ENCODE measurements around a stretch of chr9.

DNA sequence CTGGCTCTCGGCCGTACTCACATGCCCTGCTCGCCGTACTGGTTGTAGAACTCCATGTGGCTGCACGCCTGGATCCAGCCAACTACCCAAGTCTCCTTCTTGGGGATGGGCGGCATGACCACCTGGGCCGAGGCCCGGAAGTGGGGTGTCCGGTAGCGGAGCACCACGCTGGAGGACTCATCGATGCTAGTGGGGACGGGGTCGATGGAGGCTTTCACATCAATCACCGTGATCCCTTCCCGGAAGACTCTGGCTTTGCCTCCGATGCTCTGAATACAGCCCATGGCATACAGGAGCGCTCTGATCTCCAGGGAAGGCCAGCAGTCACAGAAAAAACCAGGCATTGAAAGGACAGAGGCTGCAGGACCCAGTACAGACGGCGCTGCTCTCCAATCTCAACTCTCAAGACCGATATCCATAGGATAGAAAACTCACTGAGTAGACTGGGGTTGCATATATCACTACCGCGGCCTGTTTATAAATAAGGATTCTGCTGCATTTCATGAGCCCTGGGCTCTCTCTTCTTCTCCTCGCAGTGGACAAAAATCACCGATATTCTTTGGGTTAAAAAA is 388 bp downstream of the FAM78A start:
- PRO-cap, result no peak

- PRO-cap, result no peak
Measured at GRCh38 chr9:131280051-131280491, 3.8 kb upstream of the FAM78A start.

DNA sequence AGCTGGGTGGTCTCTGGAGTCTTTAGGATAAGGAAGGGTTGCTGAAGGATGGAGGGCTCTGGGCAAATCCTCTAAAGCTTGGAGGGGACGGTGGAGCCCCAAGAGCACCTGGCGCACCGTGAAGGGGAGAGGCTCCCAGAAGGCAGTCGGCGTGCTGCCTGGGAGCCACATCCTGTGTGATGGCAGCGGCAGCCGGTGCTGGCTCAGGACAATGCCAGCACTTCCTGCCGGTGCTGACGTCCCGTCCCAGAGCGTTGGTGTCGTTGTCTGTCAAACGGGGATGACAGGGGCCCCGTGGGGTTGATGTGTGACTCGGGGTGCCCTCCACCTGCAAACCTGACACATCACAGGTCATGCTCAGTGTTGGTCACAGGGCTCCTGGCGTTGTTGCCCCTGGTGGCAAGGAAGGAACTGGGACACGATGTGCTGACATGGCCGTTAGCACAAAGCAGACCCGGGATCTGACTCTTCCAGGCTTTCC is 21.2 kb downstream of the PLPP7 start:
- PRO-cap, result no peak

- PRO-cap, result no peak
Measured at GRCh38 chr9:131400254-131401118, 6.6 kb downstream of the PRRC2B start.

- PRO-cap, result no peak
Measured at GRCh38 chr9:131491210-131491419, 11.6 kb upstream of the POMT1 start.

- PRO-cap, result no peak
Measured at GRCh38 chr9:131555989-131556476, 10.7 kb downstream of the PRRT1B start.

DNA sequence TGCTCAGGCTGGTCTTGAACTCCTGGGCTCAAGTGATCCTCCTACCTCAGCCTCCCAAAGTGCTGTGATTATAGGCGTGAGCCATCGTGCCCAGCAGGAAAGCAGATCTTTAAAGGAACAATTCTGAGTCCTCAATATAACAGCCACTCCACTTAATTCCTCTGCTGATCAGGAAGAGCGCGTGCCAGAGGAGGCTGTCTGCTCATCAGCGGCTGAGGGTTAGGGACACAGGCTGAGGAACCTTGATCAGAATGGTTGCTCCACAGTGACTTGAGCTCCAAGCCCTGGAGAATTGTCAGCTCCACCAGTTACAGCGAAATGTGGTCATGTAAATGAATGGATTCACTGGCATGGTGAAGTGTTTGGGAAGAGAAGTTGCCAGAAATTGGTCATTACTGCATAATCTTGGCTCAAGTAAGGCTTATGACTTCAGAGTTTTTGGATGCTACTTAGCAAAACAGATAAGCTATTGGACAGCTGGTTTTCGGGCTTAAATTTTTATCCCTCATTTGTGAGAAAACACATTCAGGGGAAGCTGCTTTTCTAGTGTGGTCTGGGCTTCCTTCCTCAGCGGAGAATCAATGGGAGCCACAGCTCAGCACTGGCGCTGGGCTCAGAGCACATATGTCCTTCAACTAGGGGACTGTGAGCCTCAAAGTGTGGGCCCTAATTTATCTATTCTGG is 64.9 kb downstream of the PRRT1B start:
- PRO-cap, result no peak

- PRO-cap, result no peak
Measured at GRCh38 chr9:131612971-131613273, 67.6 kb downstream of the PRRT1B start.

DNA sequence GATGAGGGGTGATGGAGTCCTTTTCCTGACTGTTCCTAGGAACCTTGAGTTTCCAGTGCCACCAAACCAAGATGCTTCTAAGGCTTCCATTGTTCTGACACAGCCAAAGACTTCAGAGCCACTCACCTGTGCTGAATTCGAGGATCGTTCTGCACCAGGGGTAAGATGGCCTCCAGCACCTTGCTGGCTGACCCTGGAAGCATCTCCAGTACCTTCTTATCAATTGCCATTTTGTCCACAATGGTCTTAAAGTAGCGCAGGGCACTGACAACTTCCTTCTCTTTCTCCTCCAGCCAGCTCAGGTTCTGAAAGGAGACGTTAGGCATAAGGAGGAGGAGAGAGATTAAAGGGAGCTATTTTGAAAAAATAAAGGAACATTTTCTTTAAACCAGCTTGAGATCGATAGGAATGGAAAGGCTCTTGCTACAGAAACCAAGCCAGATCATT is 96.7 kb downstream of the RAPGEF1 start:
- PRO-cap, result no peak

- PRO-cap, result no peak
Measured at GRCh38 chr9:131650653-131651326, 89.1 kb downstream of the RAPGEF1 start.

- PRO-cap, result no peak
Measured at GRCh38 chr9:131662727-131663637, 76.9 kb downstream of the RAPGEF1 start.

DNA sequence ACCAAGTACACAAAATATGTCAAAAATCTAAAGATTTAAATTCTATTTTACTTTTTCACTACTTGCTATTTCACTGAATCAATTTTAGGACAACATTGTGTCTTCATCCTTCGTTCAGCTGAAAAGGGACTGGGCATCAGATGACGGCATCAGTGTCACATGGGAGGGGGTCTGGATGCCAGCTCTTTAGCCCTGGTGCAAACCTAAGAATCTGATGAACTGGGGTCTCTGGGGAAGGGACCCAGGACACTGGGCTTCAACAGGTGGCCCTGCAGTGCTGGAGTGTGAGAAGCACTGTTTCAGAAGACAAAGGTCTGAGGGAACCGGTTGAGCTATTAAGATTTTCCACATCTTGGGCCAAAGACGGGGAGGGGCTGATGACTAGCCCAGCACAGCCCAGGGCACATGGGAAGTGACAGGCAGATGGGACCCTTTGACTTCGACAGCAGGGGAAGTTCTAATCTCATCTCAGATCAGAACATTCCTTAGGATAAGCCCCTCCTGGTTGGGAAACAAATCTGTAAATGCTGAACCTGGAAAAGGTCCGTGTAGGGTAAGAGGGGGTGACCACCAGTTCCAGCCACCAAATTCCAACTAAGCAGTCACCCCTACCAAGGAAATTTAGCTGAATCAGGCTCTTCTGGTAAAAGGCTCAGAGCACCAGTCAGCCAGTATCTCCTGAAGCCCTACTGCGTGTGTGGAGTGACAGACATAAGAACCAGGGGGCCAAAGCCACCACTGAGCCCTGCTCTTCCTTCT is 67.4 kb downstream of the RAPGEF1 start:
- PRO-cap, result no peak

GRCh38 chr9:132059142-132059831 is 20.4 kb downstream of the MED27 start:
- PRO-cap, result no peak

DNA sequence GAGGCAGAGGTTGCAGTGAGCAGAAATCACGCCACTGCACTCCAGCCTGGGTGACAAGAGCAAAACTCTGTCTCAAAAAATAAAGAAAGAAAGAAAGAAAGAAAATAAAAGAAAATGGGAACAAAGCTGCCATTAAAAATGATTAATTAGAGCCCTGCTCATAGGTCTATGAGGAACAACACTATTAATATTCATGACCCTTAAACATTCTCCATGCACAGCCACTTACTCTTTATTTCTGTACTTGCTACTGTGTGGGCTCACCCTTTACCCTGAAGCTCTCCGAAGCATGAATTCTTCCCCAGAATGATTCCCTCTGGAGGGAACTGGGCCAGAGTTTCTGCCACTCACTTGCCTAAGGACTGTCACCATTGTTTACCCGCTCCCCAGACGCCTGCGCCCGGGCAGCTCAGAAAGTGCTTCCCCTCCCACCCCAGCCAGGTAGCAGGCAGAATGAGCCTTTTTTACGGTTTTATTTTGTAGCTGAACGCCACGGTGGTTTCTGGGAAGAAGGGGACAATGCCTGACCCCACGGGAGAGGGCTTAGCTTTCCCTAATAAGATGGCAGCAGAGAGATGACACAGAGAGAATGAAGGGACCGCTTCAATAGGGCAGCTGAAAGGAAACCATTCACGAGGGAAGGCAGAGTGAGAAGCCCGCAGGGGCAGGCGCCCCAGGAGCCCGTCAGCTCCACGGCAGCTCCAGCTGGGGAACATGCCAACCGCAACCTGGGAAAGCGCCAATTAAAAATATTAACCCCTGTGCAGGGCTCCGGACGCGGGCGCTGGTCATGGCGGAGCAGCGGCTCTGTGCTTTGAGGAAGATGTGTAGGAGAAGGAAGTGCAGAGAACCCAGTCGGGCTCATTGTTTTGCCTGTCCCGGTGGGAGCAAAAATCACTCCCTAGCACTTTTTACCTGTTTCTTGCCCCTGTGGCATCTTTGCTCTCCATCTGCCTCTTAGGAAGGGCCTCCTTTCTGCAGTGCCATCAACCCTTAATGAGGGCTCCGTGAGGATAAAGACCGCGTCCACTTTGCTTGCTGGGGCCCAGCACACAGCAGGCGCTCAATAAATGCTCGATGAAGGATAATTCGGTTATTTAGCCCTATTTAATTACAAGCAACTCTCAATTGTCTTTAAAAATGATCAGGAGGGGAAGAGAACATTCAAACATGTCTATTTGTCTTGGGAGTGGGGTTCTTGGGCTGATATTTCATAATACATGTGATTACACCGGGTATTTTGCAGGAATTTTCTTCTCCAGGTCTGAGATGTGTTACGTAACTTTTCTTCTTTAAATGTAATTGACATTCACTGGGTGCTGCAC is 20.3 kb upstream of the NTNG2 start:
- PRO-cap, result no peak

DNA sequence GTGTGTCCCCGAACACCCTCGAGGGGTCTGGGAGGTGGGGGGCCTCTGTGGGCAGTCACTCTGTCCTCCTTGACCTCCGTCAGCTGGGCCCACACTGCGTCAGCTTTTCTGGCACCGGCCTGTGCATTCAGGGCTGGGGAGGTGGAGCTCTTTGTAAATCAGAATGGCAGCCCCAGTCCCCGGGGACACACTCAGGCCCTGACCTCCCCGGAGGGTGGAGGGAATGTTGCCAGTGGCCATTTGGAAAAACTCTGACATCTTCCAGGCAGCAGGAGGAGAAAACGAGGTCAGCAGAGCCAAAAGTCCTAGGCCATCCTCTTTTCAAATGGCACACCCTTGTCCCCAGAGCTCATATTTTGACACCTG is 83.3 kb downstream of the NTNG2 start:
- PRO-cap, result no peak

DNA sequence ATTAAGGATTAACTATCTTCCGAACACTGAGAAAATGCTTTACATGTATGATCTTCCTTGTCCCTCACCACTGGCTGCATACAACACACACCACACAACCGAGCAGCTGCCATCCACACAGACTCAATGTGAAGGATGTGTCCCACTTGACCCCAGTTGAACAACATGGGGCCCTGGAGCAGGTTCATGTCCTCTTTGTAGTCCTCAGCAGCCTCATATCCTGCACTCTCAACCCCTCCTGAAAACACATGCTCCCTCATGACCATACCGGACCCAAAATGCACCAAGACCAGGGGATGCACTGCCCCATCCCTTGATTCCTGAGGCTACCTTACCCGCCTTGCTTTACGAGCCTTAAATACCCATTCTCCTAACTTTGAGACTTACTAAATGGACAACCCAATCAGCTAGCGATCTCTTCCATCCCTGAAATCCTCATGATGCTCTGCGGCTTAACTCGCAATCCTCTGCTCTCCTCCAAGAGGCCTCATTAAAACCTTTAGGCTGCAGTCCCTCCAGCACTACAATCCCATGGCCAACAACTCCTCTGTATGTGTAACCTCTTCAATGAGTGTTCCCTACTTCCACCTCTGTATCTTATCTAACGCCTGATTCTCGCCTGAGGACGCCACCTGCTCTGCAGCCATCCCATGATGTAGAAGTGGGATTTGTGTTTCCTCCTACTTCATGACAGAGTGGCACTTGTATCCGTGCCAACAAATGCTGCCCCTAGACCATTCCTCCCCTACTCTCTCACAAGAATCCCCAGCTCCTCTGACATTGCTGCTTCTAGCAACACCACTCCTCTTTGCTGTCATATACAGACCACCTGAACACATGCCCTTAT is 78.8 kb downstream of the SETX start:
- PRO-cap, result no peak

DNA sequence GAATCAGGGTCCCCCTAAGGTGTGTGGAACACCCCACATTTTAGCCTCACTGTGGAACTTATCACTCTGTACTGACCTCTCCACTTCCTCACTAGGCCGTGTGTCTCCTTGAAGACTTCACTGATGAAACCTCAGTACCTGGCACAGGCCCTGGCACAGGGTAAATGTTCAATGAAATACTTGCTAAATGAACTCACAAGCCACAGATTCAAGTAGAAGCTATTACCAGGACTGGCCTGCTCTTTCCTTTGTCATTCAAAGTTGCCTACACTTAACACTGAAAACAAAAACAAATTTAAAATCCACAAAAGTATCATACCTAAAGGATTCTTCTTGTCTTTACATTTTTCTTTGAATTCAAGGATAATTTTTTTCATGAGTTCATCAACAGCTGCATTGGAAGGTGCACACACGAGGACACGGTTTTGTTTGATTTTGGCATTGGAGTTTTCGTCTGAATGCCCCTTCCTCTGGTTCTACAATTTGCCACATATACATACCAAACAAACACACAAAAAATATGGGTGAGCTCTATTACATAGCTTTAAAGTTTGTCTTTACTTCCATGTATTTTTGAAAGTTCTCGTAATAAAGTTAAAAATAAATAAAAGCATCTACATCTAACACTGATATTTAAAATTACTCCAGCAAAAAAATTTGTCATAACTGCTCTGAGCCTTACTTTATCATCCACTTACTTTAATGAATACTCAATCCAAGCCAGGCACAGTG is 59.1 kb downstream of the SETX start:
- PRO-cap, result no peak

DNA sequence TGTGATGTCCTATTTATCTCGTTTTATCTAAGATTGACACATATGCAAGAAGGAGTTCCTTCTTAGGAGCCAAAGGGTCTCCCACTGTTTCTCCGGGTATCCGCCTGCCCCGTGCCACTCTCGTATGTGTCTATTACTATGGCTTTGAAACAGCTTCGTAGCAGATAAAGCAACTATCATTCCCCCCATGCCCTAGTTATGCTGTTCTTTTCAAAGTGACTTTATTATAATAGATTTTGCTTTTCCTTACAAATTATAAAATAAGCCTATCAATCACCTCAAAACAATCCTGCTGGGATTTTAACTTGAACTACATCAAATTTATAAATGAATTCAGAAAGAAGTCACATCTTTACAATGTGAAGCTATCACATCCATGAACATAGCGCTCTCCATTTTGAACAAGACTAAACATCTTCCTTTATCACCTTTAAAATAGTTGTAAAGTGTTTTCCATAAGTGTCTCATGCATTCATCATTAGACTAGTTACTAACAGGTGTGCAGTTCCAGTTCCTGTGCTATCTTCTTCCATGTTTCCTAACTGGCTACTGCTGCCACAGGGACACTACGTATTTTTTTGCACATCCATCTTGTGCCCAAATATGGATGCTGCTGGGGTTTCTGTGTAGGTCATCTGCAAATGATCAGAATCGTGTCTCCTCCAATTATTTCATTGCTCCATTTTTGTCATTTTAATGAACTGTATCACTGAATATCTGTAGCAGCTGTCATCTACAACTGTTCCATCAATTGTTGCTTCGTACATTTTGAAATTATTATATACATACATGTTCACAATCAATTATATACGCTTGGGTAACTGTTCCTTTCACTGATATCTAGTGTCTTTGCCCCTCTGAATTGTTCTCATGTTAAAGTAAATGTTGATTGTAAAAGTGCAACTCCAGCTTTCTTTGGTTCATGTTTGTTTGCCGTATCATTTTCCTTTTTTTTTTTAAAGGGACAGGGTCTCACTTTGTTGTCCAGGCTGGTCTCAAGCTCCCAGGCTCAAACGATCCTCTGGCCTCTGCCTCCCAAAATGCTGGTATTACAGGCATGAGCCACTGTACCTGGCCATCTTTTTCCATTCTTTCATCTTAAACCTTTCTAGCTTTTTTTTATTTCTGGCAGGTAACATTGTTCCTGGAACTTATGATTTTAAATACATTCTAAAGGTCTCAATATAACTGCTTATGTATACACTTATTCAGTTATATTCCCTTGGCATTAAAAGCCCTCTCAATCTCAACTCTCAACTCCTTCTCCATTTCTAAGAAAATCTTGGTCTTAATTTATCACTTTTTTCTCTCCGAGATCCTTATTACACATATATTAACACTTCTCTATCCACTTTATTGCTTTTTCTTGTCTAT is 37.6 kb downstream of the SETX start:
- PRO-cap, result no peak

- PRO-cap, result no peak
Measured at GRCh38 chr9:132548282-132548812, 34.1 kb upstream of the BARHL1 start.

- PRO-cap, result no peak
Measured at GRCh38 chr9:132769947-132770862, 99.9 kb downstream of the GTF3C4 start.

Data from mesenteric fat pad (tissue), 1 donor.